SP-49 (cell line): ENCODE results near the gene HDC.

DNA sequence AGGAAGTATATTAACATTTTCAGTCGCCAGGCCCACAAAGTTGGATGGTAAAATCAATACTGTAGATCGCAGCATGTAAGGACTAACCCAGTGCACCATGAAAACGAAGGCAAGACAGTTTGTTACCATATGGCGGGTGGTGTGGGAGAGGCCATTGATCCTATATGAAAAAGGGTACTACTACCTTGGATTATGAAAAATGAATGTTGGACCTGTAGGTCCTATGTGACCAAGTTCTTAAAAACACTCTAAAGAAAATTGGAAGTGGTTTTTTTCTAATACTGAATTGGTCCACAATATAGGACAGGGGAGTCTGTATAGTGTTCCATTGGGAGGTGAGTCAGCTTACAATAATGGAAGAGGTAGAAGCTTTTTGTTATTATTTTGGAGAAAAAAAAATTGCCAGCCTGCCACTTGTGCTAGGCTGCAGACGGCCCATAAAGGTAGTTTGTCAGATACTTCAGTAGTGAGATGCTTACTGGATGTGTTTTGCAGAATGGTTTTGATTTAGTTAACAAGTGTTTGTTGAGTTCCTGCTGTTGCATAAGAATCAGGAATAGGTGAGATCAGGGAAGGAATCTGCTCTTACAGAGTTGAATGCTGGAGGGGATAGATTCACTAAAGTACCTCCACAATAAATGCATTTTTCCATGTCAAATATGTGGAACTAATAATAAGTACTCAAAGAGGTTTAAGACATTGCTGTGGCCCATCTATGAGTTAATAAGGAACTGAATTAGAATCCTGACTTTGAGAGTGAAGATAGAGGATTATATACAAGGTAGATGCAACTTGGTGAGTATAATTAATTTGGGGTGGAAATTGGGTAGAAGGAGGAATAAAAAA, 1.0 kb downstream of the DTWD1 start:
- PRO-cap, result no peak

DNA sequence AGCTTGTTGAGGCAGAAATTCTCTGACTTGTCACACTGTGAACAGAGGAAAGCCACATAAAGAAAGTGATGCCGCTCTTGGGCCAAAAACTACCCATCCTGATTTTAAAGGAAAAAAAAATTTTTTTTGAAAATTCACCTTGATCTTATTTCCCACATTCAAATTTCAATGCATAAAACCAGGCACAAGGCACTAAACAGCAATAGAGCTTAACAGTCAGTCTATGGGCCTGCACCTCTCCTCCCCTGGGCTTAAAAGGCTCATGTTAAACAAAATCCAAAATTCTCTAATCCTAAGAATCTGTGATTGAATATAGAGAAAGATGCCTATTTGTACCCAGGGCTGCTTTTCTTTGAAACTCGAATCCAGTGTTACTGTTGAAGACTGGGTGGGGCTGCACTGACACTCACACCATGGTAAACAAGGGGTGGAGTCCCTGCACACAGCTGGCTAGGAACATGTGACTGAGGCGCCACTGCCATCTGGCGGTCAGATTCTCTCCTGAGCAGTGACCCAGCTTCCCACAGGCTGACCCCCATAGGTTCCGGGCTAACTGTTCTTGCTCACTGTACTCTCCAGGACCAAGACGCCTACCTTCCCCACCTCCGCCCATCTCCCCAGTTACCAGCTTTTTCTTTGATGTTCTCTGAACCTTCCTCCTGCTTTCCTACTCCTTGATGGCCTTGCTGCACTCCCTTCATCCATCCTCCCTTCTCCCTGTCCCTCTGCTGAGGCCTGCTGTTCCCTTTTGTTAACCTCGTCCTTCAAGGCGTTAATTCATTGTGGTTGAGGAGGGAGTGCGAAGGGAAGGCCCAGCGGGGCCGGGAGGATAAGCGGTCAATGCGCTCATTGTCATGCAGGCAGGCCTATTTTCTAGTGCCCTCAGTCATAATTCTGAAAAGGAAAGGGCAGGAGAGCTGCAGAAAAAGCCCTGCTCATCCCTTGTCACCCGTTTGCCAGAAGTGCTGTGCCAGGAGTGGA, 115.3 kb downstream of the ATP8B4 start:
- PRO-cap, result no peak

- PRO-cap, result no peak
These were observed 23.1 kb downstream of the ATP8B4 start for GRCh38 chr15:50095837-50096366.

DNA sequence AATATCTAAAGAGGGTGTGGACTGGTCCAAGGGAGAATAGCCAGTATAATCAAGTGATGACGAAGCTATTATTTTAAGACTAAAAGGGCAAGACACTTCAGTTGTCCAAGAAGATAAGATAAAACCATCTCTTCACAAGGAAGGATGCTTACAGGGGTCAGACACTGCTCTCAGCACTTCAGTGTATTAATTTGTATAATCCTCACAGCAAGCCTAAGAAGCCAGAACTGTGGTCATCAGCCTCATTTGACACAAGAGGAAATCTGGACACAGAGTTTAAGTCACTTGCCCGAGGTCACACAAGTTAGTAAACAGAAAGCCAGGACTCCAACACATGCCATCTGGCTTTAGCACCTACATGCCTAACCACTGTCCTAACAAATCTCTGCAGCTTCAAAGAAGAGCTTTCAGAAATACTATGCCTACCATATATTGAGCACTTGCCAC, 14.6 kb downstream of the HDC start:
- PRO-cap, result no peak

GRCh38 chr15:50265458-50266356, at the start of gene HDC:
HDC (minus strand) TSS chr15:50265726.
- PRO-cap, result no peak

- PRO-cap, result no peak
These were observed 14.6 kb downstream of the GABPB1 start for GRCh38 chr15:50340143-50340991.

DNA sequence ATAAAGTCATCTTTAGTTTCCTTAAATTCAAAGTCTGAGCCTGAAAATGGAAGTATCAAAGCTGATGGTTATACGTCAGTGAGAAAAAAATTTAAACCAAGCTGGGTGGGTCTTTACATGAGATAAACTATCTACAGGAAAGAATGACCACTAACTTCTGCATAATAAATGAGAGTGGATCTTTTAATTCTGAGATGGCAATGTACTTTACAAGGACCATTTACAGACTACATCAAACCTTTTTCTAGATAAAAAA, 1.5 kb downstream of the GABPB1 start:
- PRO-cap, result no peak

DNA sequence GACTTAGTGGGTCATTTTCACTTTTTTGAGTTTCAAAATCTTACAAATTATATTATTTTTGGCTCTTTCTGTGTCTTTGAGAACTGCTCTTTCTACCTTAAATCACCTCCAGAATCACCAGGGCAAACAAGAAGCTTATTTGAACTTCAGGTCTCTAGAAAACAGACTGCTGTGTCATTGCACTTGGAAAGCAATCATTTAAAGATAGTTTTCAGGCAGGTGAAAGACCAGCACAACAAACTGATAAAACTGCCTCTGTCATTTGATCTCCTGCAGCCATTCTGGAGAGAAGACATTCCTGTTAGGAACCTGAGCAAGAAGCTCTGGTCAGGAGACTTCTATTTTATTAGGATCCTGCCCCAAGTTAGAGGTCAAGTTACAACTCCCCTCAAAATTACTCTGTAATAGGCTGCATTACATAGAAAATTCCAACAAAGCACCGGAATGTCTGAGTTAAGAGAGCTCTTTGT, 50.7 kb upstream of the AP4E1 start:
- PRO-cap, result no peak

GRCh38 chr15:51016677-51017275, 77.9 kb downstream of the TNFAIP8L3 start:
- PRO-cap, result no peak

- PRO-cap, result no peak
These were observed 139.7 kb downstream of the GLDN start for GRCh38 chr15:51481078-51481587.

DNA sequence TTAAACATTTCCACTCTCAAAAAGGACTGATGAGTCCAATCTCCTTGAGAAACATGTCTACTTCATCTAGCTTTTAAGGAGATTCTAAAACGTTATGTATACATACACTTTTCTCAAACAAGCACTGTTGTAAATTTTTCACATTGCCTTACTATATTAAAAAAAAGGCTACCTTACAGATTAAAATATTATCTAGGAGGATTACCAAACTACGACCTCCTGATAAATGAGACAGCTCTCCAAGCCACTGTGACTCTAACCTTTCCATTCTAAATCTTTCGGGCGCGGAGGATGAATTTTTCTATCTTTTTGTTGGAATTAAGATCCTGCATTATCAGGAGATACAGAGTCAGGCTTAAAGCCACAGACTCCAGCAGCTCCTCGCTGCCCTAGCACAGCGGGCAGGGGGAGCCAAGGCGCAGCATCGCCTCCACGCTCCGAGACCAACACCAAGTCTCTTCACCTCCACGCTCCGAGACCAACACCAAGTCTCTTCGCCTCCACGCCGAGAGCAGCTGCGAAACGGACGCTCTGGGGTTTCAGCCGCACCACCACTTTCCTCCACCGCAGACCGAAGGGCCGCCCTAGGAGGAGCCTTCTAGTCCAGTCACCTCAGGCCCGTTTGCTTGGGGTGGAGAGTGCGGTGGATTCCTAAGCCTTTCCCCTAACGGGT, 846 bp downstream of the DMXL2 start:
- PRO-cap, result no peak

DNA sequence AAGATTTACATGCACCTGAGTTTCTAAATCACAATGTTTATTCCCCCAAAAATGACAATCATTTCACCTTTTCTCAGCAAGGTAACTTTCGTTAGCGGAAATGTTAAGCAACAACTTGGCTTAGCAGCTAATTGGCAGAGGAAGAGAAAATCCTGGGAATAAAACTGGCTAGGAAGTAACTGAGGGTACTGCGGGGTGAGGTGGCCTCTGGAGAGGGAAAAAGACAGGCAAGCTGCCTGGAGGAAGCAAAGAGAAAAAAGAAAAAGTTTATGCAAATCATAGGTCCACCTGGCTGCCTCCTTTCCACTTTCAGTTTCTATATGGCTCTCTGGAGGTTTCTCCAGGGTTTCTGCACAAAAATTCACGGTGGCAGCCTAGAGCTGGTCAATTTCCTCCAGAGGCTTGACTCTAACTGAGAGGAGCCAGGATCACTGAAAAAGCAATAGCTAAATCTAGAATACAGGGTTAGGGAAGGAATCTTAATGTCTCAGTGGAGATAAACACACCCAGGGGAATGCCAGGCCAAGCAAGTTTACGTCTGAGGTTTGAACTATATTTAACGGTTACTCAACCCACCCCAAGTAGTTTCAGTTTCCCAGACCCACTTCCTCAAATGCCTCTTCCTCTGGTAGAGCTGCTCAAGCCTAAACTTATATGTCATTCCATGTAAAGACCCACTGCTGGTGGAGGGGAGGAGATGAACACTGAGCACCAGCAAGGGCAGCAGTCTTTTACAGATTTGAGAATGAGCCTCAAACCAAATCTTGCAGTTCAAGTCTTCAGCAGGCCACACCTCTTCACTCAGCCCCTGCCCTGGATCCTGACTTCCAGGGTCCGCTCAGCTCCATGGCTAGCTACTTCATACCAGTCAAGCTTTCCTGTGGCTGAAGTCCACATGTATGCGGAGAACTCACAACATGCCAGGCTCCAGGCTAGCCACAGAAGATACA, 5.8 kb downstream of the LYSMD2 start:
- PRO-cap, result no peak

DNA sequence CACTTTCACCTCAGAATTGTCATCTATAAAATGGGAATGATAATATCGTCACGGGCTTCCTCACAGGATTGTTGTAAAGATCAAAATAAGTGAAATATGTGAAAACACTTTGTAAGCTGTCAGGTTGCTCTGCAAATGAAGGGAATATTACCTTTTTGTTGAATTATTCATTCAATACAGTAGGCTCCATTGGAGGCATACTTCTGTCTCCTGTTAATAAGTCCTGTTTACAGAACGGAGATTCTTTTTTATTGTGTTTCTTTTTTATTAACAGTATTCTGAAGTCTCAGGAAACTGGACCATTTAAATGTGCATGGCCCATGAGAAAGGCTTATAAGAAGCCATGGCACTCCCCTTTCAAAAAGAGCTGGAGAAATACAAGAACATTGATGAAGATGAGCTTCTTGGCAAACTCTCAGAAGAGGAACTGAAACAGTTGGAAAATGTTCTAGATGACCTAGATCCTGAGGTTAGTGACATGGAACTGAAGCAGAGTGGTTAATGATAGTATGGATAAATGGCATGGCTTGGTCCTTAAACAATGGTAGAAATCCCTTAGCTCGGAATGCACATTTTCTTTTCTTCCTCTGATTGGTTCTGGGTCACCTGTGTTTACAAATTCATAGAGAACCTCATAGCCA, 14.8 kb downstream of the TMOD2 start:
- PRO-cap, result no peak

GRCh38 chr15:51852109-51852579, 22.7 kb downstream of the TMOD3 start:
- PRO-cap, result no peak

GRCh38 chr15:51866500-51867077, 37.1 kb downstream of the TMOD3 start:
- PRO-cap, result no peak

- PRO-cap, result no peak
These were observed 45.1 kb downstream of the TMOD3 start for GRCh38 chr15:51874473-51875033.

DNA sequence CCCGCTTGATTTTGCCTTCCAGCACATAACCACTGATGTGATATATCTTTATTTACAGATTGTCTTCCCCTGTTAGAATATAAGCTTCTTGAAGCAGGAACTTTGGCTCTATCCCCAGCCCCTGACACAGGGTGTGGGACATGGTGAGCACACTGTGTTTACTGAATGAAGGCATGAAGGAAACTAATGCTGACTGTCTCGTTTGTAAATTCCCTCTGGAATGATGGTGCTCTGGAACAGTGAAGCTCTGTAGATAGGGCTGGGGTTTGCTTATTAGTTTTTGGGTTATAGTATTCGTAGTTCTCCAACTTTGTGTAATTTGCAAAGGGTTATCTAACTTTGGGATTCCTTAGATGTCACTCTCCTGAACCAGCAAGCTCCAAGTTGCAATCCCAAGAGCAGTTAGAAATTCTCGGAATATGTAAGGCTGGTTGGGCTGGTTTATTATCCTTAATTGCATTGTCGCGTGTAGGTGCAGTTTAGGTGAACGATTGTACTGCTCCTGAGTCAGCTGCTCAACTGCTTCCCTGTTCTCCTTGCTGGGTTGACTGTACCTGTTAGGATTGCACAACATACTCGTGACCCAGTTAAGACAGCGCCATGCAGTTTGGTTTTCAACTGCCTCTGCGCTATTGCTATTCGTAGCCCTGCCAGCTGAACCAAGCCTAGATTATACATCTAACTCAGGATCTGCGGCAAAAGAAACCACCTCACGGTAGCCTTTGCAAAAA, 41.2 kb downstream of the BCL2L10 start:
- PRO-cap, result no peak

GRCh38 chr15:52184644-52185052, 6.5 kb downstream of the GNB5 start:
- PRO-cap, result no peak

GRCh38 chr15:52262911-52263183, 32.8 kb downstream of the MYO5C start:
- PRO-cap, result no peak

GRCh38 chr15:52287960-52289033, 7.3 kb downstream of the MYO5C start:
- PRO-cap, result no peak